MCF 10A (cell line): ENCODE measurements around the genes ATP6V1E1 and PEX26.

DNA sequence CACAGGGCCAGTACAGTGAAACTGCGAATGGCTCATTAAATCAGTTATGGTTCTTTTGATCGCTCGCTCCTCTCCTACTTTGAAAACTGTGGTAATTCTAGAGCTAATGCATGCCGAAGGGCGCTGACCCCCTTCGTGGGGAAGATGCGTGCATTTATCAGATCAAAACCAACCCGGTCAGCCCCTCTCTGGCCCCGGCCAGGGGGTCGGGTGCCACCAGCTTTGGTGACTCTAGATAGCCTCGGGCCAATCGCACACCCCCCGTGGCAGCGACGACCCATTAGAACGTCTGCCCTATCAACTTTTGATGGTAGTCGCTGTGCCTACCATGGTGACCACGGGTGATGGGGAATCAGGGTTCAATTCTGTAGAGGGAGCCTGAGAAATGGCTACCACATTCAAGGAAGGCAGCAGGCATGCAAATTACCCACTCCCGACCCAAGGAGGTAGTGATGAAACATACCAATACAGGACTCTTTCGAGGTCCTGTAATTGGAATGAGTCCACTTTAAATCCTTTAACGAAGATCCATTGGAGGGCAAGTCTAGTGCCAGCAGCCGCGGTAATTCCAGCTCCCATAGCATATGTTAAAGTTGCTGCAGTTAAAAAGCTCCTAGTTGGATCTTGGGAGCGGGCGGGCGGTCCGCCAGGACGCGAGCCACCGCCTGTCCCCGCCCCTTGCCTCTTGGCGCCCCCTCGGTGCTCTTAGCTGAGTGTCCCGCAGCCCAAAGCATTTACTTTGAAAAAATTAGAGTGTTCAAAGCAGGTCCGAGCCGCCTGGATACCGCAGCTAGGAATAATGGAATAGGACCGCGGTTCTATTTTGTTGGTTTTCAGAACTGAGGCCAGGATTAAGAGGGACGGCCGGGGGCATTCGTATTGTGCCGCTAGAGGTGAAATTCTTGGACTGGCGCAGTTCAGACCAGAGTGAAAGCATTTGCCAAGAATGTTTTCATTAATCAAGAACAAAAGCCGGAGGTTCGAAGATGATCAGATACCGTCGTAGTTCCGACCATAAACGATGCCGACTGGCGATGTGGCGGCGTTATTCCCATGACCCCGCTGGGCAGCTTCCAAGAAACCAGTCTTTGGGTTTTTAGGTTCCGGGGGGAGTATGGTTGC, 3898.0 kb upstream of the OR11H1 start:
- PRO-cap, result no peak
- RRBS, result no CpG with 5 or more reads among the region's 56 CpGs

- PRO-cap, result no peak
- RRBS, result no CpG with 5 or more reads among the region's 1 CpG
Measured at GRCh38 chr22:16581876-16582135, 10.8 kb downstream of the CCT8L2 start.

GRCh38 chr22:16717945-16718311, 107.3 kb downstream of the XKR3 start:
- PRO-cap, result no peak
- RRBS, result no CpG with 5 or more reads among the region's 21 CpGs

DNA sequence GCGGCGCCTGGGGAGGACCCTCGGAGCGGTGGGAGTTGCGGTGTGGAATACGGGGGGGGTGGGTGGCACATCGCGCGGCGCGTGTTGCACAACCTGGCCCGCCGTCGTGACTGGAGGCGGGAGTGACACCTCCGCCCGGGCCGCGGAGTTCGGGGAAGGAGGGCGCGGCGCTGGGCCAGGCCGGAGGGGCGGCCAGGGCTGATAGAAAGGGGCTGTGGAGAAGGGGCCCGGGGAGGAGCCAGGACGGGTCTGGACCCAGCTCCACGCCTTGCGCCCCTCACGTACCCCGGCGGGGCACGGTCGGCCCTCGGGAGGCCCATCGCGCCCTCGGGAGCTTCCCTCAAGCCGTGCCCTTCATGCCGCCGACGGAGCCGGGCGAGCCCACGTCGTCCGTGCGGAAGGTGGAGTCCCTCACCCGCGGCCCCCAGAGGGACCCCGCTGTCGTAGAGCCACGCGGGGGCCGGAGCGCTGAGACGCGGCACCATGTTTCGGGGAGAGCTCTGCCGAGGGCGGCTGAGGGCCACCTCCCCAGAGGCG, 654 bp downstream of the IL17RA start:
- PRO-cap, result bidirectional peak, plus-strand start at position 134 of the sequence, minus-strand start at position 112 of the sequence
- RRBS, result 8% methylated on average over 35 of the region's 62 CpGs

DNA sequence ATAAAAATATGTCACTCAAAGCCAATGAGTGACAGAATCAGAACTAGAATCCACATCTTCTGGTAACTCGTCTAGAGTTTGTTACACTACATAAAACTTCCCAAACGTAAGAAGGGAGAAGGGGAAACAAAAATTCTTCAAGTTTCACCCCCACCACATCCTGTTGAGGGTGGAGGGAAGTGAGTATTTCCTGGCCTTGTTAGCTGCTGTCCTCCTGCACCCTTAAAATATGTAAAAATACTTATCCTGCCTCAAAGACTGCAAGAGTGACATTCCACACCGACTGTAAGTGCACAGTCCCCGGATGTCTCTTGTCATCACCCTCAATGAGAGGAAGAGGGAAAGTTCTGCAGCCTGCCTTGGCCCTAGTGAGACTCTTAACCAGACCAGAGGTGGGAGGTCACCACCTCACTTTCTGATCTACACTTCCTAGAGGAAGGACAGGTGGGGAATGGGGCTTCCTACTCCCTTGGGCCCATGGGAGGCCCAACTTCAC, 3.3 kb downstream of the TMEM121B start:
- PRO-cap, result no peak
- RRBS, result no CpG with 5 or more reads among the region's 4 CpGs

DNA sequence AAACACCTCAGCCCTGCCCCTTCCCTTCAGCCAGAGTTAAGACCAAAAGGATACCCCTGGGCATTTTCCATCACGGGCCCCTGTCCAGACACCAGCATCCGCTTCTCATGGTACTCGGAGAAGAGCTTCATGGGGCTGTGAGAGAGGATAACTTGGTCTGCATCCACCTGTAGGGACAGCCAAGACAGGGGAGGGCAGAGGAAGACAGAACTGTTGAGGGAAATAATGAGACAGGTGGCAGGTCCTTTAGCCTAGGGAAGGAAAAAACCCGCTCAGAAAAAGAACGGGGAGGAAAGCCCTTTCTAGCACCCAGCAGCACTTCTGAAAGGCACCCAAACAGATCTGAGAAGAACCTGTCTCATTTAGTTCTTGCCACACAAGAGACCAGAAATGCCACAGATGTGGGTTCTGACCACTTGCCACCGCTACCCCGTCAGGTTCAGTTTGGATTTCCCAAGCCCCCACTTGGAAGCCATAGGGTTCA, 10.6 kb downstream of the HDHD5 start:
- PRO-cap, result no peak
- RRBS, result no CpG with 5 or more reads among the region's 7 CpGs

- PRO-cap, result bidirectional peak, plus-strand start at chr22:17171645, minus-strand start at chr22:17171515; bidirectional peak, plus-strand start at chr22:17171898, minus-strand start at chr22:17171876
- RRBS, result 1% methylated on average over 55 of the region's 92 CpGs
Measured at GRCh38 chr22:17170898-17172212, 12.3 kb upstream of the HDHD5 start.

DNA sequence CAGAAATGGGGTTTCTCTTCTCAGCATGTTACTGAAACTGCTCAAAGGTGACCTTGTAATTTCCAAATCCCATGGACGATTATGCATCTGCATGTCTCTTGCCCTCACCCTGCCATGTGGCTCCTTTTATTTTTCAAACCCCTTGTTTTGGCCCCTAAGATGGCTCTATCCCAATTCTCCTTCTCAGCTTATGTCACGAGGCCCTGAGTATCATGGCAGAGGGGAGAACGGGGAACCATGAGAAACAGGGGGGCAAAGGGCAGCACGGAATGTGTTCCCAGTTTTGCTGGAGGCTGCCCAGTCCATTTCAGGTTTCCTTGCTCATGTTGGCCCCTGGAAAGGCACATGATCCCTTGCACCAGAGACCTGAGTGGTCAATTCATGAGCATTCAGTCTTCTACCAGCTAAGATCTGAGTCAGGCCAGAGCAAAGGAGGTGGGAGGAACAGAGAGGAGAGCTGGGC, 16.1 kb downstream of the ADA2 start:
- PRO-cap, result no peak
- RRBS, result no CpG with 5 or more reads among the region's 4 CpGs

DNA sequence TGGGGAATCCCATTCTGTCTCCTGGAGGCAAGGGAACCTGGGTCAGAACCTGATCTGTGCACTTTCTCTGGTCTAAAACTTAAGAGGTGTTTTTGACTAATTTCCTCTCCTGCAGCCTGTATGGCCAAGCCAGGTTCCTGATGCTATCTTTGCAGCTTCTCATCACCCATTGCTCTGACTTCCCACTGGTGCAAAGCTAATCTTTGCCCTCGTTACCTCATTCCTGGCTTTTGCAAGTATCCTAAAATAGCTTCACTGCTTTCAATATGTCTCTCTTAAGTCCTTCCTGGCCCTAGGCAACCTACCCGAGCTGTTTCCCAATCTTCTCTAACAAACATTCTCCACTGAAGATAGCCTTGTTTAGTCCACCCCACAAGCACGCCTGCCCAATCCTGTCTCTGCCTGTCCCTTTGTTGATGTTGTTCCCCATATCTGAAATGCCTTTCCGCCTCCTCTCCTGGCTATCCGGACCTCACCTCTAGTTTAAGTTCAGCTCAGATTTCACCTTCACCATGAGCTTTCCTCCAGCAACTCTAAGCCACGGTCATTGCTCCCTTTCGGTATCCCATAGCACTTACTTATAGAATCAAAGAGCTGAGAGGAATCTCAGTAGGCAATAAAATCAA, 30.1 kb upstream of the CECR2 start:
- PRO-cap, result no peak
- RRBS, result no CpG with 5 or more reads among the region's 7 CpGs

- PRO-cap, result bidirectional peak, plus-strand start at chr22:17628910, minus-strand start at chr22:17628769; bidirectional peak, plus-strand start at chr22:17629127, minus-strand start at chr22:17629123
- RRBS, result under 1% methylated on average over 20 of the region's 49 CpGs
Measured at GRCh38 chr22:17628381-17629277, at the start of gene ATP6V1E1. TSS of gene ATP6V1E1 (minus strand) at chr22:17628749.

GRCh38 chr22:17701953-17702676, 63.6 kb downstream of the BCL2L13 start:
- PRO-cap, result no peak
- RRBS, result no CpG with 5 or more reads among the region's 9 CpGs

DNA sequence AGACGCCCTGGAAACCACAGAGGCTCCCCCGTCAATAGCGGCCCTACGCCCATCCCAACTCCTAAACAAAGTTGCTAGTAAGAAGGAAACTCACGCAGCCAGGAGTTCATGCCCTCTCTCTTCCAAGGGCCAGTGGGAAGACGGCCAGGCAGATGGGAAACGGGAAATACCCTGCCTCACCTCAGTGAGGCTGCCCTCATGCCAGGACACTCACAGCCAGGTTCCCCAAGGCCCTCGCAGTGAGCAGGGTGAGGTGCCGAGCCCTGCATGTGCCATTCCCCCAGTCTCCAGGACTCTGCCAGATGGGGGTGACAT, 20.7 kb downstream of the BID start:
- PRO-cap, result no peak
- RRBS, result no CpG with 5 or more reads among the region's 9 CpGs

DNA sequence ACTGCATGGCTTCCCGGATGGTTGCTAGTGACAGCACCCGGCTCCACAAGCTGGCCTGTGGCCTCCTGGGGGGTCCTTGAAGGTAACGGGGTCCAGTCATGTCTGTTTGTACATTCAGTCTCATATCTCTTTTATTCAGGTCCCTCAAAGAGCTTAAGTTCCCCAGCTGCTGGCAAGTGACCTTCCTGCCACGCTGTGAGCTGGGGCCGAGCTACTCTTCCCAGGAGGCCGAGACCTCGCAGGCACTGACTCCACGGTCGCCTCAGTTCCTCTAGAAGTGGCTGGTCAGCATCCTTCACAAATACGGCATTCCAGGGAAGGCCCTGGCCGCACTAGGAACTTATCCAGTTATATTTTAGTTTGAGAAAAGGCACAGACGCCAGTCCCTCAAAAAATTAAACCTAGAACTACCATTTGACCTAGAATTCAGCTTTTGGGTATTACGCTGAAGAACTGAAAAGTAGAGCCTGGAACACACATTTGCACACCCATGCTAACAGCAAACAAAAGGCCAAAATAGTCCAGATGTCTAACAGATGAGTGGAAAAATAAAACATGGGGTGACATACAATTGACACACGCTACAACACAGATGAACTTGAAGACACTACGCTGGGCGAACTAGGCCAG, 16.1 kb downstream of the BID start:
- PRO-cap, result no peak
- RRBS, result no CpG with 5 or more reads among the region's 16 CpGs

- PRO-cap, result no peak
- RRBS, result no CpG with 5 or more reads among the region's 3 CpGs
Measured at GRCh38 chr22:17769053-17769252, 5.3 kb downstream of the BID start.

GRCh38 chr22:17775288-17775644, 997 bp upstream of the BID start:
- PRO-cap, result no peak
- RRBS, result no CpG with 5 or more reads among the region's 14 CpGs

- PRO-cap, result no peak
- RRBS, result 84% methylated on average over 5 of the region's 21 CpGs
Measured at GRCh38 chr22:17795904-17796732, 21.8 kb upstream of the BID start.

DNA sequence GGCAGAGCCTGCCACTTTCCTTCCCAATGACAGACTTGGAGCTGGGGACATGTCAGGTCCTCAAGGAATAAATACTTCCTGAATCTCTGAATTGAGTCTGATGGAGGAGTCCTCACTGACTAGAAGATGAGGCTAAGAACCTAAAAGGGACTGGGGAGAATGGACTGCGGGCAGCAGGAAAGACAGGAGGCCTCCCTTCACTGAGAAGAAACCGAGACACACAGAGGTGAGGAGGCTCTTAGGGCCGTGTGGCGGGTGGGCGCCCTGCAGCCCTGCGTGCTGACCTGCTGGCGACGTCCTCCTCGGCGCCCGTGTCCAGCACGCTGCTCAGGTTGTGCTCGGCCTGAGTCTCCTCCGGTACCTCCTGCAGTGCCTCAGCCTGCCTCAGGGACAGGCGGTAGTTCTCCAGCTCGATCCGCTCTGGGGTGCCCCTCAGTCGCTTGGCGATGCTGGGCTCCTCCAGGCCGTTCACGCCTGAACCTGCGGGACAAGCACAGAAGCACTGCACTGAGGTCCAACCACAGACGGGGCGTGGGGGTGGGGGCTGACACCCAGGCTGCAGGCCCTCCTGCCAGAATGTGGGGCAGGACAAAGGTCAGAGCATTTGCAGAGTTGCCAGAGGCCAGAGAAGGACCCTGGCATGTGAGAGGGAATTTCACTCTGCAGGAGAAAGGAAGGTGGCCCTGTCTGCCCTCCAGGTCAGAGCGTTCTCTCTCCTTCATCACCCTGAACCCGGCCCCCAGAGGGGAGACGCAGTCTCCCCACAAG, 67.5 kb upstream of the BID start:
- PRO-cap, result no peak
- RRBS, result no CpG with 5 or more reads among the region's 27 CpGs

GRCh38 chr22:17842326-17842842, 68.1 kb upstream of the BID start:
- PRO-cap, result no peak
- RRBS, result 95% methylated on average over 2 of the region's 22 CpGs

GRCh38 chr22:17972194-17973053, 51.9 kb downstream of the MICAL3 start:
- PRO-cap, result no peak
- RRBS, result 3% methylated on average over 2 of the region's 16 CpGs

- PRO-cap, result bidirectional peak, plus-strand start at chr22:18077923, minus-strand start at chr22:18077799; bidirectional peak, plus-strand start at chr22:18078575, minus-strand start at chr22:18078489
- RRBS, result under 1% methylated on average over 30 of the region's 92 CpGs
Measured at GRCh38 chr22:18077626-18078798, at the start of gene PEX26. TSS of gene PEX26 (plus strand) at chr22:18077990.